Measurements from ENCODE around the genes MTHFR, MFN2 and VPS13D.

DNA sequence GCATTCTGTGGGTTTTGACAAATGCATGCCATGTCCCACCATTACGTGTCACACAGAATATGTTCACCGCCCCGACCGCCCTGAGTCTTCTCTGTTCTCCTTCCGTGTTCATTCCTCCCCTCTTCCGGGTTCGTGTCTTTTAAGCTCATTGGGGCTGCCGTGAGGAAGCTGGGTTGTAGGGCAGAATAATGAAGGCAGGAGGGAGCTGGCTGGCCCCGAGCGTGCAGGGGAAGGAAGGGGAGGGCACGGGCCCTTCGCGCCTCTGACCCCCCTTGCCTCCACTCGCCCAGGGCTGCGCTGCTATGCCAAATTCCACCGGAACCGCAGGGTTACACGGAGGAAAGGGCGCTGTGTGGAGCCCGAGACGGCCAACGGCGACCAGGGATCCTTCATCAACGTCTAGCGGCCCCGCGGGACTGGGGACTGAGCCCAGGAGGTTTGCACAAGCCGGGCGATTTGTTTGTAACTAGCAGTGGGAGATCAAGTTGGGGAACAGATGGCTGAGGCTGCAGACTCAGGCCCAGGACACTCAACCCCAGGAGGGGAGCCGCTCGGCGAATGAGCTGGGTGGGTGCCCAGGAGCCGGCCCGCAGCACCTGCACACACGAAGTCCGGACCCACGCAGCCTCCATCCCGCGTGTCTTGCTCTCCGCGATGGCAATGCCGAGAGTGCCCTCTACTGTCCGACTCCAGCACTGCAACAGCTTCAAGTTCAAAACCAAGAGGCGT is 16.5 kb upstream of the AGTRAP start:
- PRO-cap, result unidirectional peak, minus-strand start at position 114 of the sequence

DNA sequence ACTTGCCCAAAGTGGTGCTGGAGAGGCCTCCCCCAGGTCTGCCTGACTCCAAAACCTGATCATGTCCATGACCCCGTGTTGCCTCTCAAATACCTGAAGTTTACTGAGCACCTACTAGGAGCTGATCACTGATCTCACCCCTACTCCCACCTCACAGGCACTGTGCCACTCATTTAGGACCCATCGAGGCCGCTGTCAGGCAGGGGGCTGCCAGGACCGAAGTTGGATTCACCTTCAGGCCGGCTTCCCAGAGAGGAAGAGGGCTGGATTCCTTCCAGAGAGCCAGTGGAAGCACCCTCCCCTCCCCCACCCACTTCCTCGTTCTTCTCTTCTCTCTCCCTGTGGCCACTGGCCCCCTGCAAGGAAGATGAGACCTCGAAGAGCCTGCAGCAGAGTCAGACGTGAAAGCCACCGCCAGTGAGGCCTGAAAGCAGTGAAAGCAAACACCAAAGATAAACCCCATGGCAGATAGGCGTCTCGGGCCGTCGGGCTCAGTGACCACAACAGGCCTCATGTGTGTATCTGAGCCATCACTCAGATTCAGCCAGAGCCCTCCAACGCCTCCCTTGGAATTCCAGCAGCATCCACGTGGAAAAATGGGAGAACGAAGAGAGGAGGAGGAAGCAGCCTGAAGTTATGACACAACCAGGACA is 6.4 kb upstream of the AGTRAP start:
- PRO-cap, result no peak

DNA sequence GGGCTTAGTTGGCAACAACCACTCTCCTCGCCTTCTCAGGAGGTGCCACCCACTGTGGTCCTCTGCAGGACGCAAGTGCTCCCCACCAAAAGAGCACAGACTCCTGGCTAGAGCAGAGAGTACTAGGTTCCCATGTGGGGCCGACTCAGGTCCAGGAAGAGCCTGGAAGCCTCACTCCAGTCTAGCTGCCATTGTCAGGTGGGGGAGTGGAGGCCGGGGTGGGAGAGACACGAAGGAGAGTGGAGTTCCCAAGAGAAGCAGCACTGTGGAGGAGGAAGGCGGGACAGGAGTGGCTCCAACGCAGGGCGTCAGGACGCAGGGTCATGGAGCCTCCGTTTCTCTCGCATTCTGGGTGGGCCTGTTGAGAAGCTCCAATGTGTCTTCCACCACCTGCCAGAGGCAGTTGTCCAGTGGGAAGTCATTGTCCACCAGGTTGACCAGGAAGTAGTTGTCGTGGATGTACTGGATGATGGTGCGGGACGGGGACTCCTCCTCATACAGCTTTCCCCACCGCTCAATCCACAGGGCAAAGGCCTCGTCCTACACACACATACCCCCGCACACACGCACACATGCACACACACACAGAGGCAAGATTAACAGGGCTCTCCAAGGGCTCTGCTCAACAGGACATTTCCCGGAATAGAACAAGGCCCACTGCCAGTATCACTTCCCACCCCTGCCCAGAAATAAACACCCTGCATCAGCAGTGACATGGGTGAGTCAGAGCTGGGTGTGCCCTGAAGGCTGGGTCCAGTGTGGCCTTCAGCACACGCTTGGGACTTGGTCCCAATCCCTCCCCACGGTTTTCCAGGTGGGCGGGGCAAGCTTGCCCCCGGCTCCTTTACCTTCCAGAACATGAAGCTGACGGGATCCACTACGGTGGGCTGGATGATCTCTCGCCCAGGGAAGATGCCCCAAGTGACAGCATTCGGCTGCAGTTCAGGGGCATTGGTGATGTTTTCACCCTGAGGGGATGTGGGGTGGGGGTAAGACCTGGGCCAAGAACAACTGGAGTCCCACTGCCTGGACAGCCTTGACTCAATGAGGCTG is 15.1 kb downstream of the MTHFR start:
- PRO-cap, result bidirectional peak, plus-strand start at position 854 of the sequence, minus-strand start at position 598 of the sequence

- PRO-cap, result no peak
Observed at GRCh38 chr1:11802955-11803384, 2.8 kb downstream of the MTHFR start.

DNA sequence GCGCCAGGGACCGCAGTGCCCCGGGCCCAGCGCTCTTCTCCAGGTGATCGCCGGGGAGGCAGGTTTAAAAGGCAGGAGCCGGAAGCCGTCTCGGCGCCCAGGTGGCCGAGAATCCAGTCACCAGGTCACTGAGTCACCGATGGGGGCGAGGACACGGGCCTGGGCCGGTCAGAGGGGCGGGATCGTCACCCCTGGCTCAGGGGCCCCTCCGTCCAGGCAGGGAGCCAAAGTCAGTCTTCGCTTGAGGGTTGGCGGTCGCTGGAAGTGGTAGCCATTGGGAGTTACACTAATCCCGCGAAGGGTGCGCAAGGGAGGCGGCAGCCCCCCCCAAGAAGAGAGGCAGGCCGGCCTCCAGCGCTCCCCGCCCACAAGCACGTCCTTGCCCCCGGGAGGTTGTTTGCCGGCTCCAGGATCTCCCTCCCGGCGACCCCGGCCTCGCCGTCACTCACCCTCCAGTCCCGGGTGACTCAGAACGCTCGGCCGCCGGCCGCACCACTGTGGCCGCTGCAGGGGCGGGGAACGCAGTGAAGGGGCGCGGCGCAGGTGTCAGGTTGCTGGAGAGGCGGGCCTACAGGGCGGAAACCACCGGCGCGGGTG is at the start of gene MTHFR:
Gene MTHFR, minus strand, starts transcription at position 526 of the 597 bp plus-strand sequence.
- PRO-cap, result bidirectional peak, plus-strand start outside the sequence, minus-strand start at position 469 of the sequence

- PRO-cap, result no peak
Observed at GRCh38 chr1:11833105-11833877, 14.3 kb downstream of the NPPA start.

GRCh38 chr1:11882898-11883703 is 24.4 kb upstream of the NPPB start:
- PRO-cap, result no peak

GRCh38 chr1:11885867-11886606 is 27.3 kb upstream of the NPPB start:
- PRO-cap, result no peak

GRCh38 chr1:11886788-11887874 is 28.4 kb upstream of the NPPB start:
- PRO-cap, result no peak

DNA sequence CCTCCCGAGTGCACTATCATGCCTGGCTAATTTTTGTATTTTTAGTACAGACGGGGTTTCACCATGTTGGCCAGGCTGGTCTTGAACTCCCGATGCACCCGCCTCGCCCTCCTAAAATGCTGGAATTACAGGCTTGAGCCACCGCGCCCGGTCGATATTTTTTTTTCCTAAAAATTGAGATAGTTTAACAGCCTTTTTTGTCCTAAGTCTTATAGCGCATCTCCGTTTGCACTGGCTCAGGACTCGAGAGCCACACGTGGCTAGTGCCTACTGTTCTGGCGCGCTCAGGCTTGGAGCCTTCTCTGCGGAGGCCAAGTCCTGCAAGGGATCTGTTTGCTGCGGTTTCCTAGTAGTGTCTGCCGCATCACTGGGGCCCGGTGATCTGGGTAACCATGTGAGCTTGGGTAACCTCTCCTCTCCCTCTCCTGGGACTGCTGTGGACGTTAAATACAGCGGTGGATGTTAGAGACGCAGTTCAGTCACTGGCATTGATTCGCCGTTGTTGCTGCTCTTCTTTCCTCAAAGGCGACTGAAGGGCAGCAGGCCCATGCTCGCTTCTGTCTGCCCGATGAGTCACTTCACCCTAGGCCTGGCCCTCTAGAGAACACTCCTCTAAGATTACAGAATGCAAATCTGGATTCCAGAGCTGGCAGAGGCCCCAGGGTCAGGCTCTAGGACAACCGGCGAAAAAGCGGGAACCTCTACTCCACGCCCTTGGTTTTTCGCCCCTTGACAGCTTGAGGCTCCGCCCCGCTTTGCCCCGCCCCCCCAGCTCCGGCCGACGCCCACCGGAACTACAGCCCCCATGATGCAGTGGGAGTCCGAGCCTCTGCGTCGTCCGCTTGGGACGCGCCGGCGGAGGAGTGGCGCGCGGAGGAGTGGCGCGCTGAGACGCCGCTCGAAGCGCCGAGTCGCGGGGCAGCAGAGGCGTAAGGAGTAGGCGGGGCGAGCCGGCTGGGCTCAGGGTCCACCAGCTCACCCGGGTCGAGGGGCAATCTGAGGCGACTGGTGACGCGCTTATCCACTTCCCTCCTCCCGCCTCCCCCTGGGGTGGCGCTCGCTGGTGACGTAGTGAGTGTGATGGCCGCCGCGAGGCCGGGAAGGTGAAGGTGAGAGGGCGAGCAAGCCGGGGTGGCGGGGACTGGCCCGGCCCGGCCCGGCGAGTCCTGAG is at the start of gene MFN2:
Gene MFN2, plus strand, starts transcription at position 1,069 of the 1,171 bp plus-strand sequence.
- PRO-cap, result unidirectional peak, plus-strand start at position 473 of the sequence; bidirectional peak, plus-strand start at position 813 of the sequence, minus-strand start at position 531 of the sequence; bidirectional peak, plus-strand start at position 1,071 of the sequence, minus-strand start at position 1,041 of the sequence

DNA sequence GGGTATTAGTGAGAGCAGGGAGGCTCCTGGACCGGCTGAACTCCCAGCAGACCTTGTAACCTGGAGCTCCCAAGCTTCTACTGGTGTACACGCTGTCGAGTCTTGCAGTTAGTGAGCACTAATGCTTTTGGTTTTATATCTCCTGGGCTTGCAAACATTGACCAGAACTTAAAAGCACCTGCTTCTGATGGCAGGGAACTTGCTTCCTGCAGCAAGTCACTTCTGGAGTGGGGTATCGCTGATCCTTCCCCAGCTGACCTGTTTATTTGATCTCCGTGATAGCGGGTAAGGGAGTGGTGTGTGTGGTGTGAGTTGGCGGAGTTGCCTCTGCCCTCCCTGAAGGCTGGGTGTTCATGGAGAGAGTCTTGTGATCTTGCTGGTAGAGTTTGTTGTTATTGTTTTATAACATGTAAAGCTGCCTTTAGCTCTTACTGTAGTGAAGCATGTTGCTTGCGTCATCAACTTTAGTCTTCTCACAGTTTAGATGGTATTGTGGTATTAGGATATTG is 3.8 kb downstream of the MFN2 start:
- PRO-cap, result no peak

DNA sequence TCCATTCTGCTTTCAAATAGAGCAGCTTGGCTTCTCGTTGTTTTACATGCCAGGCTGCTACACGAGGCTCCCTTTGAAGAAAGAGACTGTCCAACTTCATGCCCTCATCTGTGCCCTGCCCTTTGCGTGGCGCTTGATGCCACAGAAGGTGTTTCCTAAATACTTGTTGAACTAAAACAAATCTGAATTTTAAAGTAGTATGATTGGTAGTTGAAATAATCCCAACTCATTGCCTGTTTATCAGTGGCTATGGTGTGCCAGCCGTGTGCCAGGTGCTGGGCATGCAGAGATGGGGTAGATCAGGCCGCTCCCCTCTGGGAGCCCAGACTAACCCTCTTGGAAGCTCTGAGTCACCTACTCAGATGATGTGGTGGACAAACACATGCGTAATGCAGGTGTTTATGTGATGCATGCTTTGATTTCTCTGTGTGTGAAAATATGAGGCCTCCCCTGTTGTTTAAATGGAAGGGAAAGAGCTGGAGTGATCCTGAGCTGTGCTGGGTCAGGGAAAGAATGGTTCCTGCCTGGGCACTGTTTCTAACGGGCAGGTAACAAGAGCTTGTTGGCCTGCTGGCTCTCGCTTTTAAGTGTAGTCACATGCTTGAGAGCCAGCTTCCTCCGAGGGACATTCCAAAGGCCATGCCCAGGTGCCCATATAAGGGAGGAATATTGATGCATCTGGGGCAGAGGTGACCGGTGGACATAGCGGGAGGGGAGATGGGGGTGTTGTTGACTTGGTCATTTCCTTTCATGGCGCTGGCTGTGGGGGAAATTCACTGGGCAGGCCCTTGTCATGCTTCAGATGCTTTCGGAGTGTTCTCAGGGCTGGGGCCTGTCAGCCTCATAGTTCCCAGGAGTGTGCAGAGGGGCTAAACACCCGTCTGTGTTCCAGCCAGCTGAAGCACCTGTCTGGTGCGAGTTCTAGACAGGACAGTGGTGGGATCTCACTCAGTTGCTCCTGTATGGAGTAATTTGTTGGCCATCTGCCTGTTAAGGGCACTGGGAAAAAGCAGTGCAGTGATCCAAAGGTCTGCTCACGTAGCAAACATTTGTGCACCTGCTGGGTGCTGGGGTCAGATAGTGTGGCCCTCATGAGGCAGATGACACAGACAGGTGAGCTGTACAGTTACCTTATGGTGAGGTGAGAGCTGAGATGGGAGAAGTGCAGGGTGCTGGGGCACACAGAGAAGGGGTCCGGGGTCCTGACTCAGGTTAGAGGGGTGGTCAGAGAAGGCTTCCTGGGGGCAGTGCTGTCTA is 10.3 kb downstream of the MFN2 start:
- PRO-cap, result no peak

GRCh38 chr1:12161534-12162435 is 5.0 kb upstream of the TNFRSF1B start:
- PRO-cap, result no peak

DNA sequence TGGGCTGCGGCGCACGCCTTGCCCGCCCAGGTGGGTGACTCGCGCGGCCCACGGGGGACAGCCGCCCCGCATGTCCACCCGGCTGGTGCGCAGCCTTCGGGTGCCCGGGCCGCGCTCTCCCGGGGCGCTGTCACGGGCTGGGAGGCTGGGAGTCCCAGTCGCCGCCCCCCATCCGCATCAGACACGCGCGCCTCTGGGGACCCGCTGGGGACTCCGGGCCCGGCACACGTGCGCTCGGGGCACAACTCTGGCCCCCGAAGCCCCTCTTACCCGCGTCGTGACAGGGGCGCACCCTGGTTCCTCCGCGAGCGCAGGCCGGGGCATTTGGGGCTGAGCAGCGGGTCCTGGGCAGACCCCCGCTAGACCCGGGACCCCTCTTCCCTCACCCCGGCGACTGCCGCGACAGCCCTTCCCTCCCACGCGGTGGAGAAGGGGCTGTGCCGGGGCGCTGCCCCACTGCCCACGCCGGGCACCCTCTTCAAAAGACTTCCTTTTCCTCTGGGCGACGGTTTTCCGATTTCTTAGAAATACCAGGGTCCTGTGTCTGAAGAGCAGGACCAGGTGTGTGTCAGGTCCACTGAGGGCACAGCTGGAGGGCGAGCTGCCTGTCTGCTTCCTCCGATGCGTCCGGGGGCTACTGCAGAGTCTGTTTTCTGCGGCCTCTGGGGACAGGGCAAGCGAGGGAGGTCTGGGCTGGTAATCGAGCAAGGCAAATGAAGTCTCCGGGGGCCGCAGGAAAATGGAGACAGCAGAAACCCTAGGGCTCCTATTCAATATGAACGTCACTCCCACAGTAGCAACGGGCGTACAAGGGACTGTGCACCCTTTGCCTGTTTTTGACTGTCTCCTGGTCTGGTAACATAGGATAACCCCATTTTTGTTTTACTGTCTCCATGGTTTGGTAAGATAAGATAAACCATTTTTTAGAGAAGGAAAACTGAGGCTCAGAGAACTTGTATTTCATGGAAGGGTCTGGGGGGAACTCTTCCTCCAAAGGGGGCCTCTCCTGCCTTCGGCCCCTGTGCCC is 662 bp downstream of the TNFRSF1B start:
- PRO-cap, result unidirectional peak, minus-strand start at position 118 of the sequence

DNA sequence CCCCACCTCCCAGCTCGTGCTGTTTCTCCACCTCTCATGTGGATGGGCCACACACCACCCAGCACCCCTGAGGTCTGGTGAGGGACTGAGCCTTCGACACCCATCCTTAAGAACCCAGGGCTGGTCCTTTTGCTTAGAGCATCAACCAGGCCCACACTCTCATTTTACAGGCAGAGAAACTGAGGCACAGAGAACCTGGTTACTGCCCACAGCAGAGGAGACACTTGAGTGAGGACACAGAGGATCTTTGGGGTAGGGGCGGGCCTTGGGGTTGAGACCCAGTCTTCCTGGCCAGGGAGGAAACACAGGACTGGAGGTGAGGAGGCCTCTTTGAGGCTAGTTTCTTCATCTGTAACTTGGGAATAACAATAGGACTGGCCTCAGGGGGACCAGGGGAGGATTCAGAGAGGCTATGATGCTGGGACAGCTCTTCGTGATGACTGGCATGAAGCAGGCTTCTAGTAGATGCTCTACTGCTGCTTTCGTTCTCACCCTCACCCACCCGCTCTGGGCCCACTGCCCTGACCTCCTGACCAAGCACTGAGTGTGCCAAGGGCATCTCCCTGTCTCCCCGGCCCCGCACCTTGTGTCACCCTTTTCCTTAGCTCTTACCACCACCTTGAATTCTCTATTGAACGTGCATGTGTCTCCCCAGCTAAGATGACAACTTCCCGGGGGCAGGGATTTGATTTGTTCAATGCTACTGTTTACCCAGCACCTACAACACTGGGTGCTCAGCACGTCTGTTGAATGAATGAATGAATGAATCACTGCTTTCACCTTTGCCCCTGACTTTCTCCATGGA is 15.2 kb downstream of the TNFRSF1B start:
- PRO-cap, result no peak

GRCh38 chr1:12186569-12187070 is 19.8 kb downstream of the TNFRSF1B start:
- PRO-cap, result no peak

- PRO-cap, result no peak
Observed at GRCh38 chr1:12201449-12201946, 28.3 kb upstream of the VPS13D start.

DNA sequence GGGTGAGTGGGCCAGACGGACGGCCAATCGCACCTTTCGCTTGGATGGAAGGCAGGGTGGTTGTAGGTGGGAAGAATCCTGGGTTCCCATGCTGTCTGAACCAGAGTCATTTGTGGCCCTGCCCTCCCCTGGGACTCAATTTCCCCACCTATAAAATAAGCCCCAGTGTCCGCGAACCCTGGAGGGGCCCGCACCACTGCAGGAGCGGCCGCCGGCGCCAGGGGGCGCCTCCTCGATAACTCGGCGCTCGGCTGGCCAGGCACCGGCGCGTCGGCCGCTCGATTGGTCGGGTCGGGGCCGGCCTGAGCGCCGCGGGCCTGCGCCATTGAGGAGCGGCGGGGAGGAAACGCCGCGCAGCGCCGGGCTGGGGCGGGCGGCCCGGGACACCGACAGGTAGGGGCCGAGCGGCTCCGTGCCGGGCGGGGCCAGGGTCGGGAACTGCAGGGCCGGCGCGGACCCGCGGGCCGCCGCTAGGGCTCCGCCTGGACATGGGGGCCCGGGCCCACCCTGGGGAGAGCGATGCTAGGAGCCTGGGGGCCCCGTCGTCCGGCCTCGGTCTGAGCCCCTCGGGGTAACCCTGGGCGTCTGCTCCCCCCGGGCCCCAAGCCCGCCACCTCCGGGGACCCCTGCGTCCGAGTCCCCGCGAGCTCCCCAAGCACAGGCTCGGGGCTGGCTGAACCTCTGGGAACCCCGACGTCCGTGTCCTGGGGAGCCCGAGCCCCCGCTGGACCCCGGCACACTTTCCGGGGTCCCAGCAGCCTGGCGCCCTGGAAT is at the start of gene VPS13D:
Gene VPS13D, plus strand, starts transcription at position 303 of the 774 bp plus-strand sequence.
- PRO-cap, result unidirectional peak, plus-strand start at position 328 of the sequence

DNA sequence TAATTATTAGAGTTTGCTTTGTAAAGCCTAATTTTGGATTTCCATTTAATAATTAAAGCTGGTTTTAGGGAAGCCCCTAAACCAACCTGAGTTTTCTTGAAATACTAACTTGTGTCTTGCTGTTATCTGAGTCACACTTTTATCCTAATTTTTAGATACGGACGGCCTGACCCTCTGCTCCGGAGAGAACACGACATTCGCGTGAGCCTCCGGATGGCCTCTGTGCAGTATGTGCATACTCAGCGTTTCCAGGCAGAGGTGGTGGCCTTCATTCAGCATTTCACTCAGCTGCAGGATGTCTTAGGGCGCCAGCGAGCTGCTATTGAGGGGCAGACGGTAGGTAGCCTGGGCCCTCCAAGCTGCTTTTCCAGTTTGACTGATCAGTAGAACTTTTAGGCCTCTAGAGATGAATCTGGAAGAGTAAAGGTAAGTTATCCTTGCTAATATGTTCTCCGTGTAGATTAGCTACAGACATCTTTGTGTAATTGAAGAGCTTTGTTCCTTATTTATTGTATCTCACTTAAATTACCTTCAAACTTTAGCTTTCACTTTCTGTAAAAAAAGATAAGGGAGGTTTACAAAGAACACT is 63.6 kb downstream of the VPS13D start:
- PRO-cap, result no peak

- PRO-cap, result unidirectional peak, plus-strand start at chr1:12342921
Observed at GRCh38 chr1:12342449-12343015, 112.7 kb downstream of the VPS13D start.